ENCODE measurements around the genes OR51B2 and OR56A5.

GRCh38 chr11:3809445-3810156, 1.2 kb downstream of the PGAP2 start:
- PRO-cap = no peak

DNA sequence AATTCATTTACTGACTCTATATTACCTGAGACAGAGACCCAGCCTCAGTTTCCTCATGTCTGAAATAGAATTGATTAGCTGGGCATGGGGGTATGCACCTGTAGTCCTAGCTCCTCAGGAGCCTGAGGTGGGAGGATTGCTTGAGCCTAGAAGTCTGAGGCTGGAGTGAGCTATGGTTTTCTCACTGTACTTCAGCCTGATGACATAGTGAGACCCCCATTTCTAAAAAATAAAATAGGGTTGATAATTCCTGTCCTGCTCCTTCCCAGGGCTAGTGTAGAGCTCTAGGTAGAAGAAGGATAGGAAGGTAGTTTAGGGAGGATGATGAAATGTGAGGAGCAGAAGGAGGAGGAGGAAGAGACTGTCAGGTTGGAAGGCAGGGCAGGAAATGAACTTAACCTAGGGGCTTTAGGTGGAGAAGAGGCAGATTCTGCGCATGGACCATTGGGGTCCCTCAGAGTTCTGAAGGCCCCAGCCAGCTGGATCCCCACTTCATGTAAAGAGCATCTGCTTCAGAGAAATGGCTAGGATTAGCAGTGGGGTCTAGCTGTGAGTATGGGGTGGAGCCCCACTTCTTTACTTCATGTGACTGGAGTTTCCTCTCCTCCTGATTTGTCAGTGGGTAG, 4.0 kb downstream of the PGAP2 start:
- PRO-cap = no peak

DNA sequence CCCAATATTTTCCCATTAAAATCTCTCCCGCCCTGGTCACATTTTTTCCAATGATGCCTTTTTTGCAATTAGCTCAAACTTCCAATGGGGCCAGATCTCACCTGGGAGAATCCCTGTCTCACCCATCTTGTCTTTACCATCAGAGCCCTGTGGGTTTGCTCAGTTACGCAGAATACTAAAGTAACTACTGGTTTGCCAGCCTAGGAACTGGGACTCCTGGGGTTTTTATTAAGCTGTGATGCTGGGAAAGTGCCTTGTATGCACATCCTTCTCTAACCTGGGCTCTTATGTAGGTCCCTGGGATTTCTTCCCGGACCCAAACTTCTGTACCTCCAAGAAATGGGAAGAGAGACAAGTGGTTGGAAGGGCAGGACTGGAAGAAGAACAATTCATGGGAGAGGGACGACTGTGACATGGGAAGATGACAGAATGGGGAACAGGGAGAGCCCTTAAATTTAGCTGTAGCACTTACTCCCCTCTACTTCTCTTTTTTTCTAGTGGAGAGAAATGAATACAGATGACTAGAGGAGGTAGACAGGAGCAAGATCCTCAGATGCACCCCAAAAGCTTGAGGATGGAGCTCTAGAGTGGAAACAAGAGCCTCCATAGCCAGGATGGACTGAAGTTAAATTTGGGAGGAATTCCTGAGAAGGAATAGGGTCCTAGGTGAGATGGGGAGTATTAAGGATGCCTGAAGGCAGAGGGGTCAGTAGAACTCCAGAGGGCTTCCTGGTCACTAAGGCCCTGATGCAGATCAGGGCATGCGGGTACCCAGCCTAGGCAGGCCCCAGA, 2.3 kb downstream of the RHOG start:
- PRO-cap = no peak

- PRO-cap = bidirectional peak, plus-strand start at chr11:3854554, minus-strand start at chr11:3854566; unidirectional peak, minus-strand start at chr11:3854665
These were observed 1.2 kb upstream of the STIM1 start for GRCh38 chr11:3854119-3854764.

DNA sequence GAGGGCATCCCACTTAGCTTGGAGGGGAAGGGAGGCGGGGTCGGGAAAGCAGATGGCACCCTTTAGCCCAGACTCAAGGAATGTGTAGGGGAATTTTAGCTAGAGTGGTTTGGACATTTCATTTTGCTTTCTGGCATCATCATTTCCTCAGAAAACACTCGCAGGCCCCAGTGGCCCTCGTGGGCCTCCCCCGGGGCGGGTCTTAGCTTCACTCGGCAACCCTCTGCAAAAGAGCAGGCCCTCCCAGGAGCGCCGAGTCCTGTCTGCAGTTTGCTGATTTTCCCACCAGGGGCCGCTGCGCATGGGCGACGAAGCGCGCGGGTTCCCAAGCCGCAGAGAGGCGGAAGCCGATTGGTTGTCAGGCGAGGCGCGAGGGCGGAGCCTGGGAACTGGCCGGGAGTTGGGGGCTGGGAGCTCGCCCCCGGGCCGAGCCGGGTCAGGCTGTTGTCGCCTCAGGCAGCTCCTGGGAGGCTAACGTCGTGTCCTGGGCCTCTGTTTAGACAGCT, 646 bp upstream of the STIM1 start:
- PRO-cap = bidirectional peak, plus-strand start at position 440 of the sequence, minus-strand start at position 265 of the sequence

DNA sequence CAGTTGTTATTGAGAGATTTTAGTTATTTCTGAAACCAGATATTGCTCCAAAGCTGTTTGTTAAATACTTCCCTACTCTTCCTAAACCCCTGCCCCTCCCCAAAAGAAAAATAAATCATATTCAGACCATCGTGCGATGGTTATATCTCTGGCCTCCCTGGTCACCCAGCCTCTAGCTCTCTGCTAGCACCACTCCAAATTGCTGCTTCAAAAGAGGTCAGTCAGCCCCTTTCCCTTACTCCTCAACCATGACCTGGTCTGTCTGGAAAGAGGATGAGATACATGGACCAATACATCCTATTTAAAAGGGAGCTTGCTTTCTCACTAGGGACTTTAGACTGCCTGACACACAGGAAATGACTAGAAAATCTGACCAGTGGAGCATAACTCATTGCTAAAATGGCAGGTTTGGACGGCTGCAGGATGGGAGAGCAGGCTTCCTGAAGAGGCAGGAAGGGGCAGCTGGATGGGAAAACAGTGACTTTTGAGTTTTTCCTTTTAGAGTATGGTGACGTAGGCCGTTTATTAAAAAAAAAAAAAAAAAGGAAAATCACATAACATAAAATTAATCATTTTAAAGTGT, 25.2 kb downstream of the STIM1 start:
- PRO-cap = no peak

DNA sequence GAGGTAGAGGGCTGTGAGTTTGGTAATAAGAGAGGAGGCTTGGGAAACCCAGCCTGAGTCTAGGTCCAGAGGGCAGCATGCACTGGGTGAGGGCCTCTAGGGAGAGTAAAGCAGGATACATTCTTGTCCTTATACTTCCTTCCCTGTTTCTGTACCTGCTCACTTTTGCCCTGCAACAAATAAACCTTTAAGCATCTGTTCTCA, 31.6 kb downstream of the STIM1 start:
- PRO-cap = no peak

DNA sequence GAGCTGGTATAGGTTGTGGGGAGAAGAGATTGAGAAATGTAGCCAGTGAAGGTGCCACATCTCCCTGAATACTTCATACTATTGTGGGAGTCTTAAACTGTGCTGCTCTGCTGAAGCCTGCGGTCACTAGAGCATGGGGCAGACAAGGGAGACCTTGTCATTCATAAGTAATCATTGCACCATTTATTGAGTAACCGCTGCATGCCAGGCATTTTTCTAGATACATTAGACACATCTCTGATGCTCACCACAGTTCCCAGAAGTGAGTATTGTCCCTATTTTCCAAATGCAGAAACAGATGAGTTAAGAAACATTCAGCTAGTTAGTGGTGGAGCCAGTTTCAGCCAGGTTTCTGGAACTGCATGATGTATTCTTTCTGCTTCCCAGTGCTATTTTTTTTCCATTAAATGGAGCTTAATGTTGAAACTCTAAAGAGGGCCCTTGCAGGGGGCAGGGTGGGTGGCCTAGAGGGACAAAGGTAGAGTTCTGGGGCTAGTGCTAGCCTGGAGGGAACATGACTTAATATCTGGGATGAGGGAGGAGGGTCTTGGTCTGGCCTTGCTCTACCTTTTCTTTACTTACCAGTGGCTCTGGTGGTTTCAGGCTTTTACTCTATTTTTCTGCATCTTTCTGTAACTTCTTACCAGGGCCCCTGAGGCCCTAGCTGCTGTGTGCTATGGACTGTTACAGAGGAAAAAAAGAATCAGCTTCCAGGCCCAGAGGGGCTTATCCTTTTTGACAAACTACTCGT, 50.1 kb downstream of the STIM1 start:
- PRO-cap = no peak

GRCh38 chr11:3939814-3940715, 84.6 kb downstream of the STIM1 start:
- PRO-cap = no peak

DNA sequence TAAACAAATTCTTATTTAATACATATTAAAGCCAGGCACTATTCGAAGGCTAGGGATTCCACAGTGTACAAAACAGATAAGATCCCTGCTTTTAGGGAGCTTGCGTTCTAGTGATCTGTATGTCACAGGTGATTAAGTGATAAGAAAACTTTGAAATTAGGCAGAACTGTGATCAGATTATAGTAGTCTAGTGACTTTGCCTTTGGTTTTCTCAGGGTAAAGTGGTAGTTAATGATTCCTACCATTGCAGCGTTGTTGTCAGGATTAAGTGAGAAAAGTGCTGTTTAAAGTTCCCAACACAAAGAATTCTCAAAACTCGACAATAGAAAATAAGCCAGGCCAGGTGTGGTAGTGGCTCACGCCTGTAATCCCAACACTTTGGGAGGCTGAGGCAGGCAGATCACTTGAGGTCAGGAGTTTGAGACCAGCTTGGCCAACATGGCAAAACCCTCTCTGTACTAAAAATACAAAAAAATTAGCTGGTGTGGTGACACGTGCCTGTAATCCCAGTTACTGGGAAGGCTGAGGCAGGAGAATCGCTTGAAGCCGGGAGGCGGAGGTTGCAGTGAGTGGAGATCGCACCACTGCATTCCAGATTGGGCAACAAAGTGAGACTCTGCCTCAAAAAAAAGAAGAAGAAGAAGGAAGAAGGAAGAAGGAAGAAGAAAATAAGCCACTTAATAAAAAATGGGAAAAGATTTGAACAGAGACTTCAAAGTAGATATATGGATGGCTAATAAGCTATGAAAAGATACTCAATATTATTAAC, 119.4 kb upstream of the RRM1 start:
- PRO-cap = no peak

DNA sequence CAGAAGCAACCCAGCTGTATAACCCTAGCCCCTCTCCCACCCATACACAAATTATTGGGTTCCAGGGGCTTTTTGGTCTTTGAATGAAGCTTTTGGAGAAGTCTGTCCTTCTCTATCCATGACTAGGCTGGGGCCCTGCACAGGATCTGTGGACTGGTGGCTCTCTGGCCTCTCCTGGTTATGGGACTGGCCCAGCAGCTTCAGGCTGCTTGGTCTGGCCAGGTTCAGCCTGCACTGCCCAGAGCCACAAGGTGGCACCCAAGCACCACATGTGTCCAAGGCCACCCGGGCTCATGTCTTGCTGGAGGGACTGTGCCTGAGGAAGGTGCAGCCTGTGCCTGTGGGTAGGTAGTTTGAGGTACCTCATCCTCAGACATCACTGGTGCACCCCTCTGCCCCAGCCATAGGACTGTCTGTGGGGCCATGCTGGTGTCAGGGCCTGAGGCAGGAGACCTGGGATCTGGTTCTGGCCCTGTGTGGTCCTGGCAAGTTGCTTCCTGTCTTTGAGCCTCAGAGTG, 87.5 kb downstream of the RRM1 start:
- PRO-cap = no peak

DNA sequence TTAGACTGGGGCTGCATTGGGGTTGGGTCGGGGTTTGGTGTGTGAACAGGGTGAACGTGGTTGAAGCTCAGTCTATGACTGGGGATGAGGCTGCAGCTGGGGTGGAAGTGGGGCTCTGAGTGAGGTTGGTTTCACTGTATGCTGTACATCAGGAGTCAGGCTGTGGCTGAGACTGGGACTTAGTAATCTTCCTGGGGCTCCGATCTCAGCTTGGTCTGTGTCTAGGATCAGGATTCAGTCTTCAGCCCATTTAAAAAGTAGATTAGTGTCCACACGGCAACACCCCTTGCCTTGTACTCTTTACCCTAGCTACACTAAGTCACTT, 535 bp downstream of the OR51E1 start:
- PRO-cap = no peak

GRCh38 chr11:5324026-5324642, at the start of gene OR51B2:
Gene OR51B2 (minus strand): TSS chr11:5324297.
- PRO-cap = no peak

- PRO-cap = no peak
These were observed 169 bp downstream of the OR51I2 start for GRCh38 chr11:5449380-5449603.

DNA sequence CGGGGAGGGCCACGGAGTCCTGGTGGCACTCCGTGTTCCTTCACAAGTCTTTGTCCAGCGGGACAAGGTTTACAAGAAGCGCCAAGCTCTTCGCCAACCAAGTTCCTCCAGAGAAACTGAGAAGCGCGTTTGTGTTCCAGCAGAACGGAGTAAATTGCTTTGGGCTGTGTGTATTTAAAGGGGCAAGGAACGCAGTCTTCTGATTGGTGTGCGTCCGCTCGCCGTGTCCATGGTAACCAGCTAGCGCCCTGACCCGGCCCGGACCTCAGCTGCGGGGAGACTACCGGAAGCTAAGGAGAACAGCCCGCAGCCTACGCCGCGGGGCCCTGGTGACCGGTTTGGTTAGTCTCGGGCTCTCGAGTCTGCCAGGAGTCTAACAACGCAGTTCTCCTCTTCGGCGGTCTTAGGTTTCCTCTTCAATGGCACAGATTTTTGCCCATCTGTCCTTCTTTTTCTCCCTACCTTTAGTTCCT, 3.5 kb upstream of the OR56A3 start:
- PRO-cap = no peak

- PRO-cap = no peak
These were observed at the start of gene OR56A5 for GRCh38 chr11:5968214-5968678. Gene OR56A5 (minus strand): TSS chr11:5968494.

GRCh38 chr11:6143771-6144396, 26.2 kb downstream of the OR52B2 start:
- PRO-cap = unidirectional peak, plus-strand start at chr11:6143862; unidirectional peak, minus-strand start at chr11:6143950; unidirectional peak, minus-strand start at chr11:6144034

GRCh38 chr11:6185188-6185435, 13.9 kb upstream of the OR52W1 start:
- PRO-cap = unidirectional peak, plus-strand start at chr11:6185351

DNA sequence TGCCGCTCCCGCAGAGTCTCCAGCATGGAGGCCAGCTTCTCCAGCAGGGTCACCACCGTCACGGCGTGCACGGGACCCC, 113 bp downstream of the CAVIN3 start:
- PRO-cap = no peak

DNA sequence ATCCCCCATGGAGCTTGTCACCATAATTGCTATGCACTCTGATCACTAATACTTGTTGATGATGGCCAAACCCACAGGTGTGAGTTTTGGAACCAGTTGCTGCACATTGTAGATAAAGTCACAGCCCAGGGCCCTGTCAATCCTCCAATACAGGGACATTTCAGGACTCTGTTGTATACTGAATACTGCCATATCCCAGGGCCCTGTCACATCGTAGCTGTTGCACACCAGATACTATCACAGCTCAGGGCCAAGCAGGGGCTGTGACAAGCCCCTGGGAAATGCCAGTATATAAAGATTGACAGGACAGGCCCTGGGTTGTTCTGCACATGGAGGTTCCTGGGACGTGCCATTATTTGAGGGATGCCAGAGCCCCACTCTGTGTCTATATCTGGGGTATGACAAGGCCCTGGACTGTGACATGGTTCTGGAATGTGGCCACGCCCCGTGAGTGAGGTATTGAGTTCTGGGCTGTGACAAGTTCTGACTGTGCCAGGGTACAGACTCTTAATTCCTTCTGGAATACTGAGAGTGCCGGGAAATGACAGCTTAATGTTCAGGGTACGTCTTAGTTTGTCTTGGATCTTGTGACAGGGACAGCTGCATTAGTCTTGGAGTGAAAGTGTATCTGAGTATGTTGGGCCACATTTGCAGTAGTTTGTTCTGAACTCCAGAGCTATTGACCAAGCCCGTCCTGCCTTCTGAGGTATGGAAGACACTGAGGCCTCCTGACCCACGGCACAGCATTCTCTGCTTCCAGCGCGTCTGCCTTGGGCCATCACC, 27.8 kb upstream of the SMPD1 start:
- PRO-cap = no peak

Measured in H9 (cell line).